ENCODE measurements around a stretch of chr14.

GRCh38 chr14:68295120-68295821, 475.7 kb downstream of the RAD51B start:
- PRO-cap = bidirectional peak, plus-strand start at chr14:68295633, minus-strand start at chr14:68295405

DNA sequence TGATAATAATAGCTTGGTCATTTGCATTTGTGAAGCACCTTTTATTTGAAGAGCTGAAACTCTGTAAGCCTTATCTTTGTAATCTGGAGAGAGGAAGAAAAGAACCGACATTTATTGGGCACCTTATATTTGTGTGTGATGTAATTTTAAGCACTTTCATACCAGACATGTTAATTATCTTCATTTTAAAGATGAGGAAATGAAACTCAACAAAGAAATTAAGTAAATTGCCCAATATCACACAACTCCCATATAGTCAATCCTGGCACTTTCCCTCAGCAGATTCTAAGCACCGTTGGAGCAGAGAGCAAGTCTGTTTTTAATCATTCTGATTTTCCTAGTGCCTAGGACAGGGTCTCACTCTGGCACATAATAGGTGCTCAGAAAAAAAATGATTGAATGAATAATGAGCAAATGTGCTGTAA, 419.0 kb downstream of the ZFP36L1 start:
- PRO-cap = no peak

- PRO-cap = unidirectional peak, minus-strand start at chr14:68384518; unidirectional peak, minus-strand start at chr14:68384565
Measured at GRCh38 chr14:68384441-68384773, 408.5 kb downstream of the ZFP36L1 start.

DNA sequence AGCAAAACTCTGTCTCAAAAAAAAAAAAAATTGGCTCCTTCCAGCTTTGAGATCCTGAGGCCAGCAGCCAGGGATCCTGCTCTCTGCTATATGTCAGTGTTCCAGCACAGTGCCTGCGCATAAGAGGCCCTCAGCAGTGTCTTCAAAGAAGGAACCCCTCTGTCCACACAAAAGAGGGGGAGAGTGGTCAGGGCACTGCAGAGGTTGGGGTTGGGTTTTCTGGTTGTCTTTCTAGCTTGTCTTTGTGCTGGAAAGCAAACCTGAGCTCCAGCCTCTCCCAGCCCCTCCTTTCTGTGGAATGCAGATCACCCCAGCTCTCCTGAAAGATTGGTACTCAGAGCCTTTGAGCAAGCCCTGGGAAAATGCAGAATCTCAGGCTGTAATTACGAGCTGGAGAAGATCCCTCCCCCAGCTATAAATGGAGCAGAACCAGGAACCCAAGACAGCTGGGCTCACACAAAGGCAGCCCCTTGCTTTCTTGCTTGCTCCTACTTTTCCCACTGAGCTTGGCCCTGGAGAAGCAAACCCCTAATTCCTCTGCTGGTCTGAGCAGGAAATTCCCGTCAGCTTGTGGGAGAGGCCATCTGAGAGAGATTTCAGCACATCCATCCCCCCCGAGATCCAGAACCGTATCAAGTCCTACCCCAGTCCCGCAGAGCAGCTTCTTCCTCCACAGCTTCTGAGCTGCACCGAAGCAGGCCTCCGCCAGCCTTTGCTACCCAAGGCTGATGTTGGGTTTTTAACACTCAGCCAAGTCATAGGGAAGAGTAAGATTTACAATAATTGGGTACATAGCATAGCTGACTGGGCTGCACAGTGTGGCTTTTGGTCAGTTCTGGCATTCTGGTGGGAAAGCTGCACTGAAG, 205.6 kb downstream of the ZFP36L1 start:
- PRO-cap = unidirectional peak, plus-strand start at position 96 of the sequence

GRCh38 chr14:68596550-68597337, 196.1 kb downstream of the ZFP36L1 start:
- PRO-cap = no peak

GRCh38 chr14:68637360-68638172, 155.3 kb downstream of the ZFP36L1 start:
- PRO-cap = no peak

DNA sequence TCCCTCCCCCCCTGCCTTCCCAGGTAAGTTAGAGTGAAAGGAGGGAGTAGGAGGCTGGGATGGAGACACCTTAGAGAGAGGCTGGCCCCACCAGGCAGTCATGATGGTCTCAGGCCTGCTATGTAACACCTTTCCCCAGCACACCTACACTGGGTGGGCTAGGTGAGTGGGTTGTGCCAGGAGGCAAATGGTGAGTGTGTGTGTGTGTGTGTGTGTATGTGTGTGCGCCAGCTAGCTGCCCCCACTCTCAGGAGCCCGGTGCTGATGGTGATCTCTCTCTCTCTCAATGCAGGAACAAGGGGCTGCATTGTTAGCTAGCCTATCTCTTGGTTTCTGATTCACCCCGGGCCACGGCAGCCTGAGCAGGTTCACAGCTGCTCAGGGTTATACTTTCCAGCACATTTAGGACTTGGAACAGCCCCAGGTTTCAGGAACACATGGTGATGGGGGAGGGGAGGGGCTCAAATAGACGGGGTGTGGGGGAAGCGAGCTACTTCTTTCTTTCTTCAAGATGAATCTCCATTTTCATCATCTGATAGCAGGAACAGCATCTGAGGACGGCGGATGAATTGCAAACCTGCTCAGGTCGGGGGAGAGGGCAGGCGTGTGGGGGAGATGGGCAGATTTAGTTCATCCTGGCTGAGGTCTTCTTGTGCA, 137.8 kb downstream of the ZFP36L1 start:
- PRO-cap = no peak

DNA sequence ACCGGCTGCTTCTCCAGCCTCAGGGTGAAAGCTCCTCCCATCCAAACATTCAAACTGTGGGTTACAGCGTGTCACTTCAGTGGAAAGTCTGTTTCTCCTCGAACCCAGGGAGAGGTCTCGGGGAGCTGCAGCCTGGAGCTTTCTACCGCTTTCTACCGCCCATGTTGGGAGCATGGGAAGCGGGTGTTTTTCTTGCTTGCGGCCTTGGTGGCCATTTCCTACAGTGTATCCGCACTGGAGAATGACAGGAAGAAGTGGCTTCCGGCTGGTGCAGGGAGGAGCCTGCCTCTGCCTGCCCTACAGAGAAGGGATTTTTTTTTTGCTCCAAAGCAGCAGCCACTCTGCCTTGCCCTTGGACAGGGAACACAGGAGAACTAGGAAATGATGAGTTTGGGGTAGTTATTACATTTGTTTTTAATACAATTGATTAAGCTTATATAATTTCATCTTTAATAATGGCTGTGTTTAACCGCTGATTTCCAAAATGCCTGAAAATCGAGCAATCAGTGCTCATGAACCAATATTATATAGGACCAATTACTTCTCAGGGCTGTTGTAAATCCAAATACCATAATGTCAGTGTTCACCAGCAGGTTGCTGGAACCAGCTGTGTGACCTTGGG, 21.1 kb downstream of the ZFP36L1 start:
- PRO-cap = no peak

- PRO-cap = no peak
Measured at GRCh38 chr14:68805423-68805857, 12.6 kb upstream of the ZFP36L1 start.

GRCh38 chr14:68809171-68809720, 16.4 kb upstream of the ZFP36L1 start:
- PRO-cap = no peak

DNA sequence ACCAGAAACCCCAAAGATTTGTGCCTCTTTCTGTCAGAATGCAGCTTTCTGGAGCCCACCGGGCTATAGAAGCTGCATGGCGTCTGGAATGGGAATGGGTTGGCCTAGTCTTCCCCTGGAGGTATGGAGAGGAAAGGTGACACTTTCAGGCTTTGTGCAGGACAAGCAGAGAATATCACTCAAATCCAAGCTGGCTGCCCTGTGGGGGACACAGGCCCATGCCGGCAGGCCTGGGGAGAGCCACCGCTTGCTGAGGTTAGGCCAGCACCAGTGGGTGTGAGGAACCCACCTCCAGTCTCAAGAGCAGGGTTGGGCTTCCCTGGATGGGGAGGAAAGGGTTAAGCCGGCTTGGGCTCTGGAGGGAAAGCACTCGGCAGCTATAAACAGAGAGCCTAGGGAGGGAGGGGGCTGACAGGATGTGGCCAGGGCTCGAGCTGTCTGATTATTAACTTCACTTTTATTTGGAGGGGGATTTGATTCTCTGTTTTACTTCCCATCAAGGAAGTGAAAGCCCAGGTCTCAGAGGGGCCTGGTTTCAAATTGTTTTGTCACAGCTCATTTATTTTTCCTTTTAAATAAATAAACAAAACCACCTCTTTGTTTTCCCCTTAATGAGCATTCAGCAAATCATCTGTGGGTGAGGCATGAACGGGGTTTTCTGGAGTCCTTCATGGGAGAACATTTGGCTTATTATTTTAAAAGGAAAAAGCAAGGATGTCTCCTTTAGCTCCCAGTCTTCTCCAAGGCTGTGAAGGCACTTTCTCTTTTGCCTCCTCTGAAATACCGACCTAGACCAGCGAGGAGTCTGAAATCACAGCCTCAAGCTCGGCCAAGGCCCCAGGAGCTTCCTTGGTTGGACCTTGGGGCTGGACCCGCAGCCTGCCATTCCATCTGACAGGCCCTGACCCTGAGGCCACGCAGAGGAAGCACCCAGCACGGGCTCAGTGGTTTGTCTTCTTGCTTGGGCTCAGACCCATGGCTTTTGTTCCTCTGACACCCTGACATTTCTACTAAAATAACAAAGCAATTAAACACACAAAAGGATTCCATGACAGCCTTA, 21.8 kb upstream of the ZFP36L1 start:
- PRO-cap = unidirectional peak, plus-strand start at position 386 of the sequence; unidirectional peak, plus-strand start at position 411 of the sequence; bidirectional peak, plus-strand start at position 885 of the sequence, minus-strand start at position 742 of the sequence

- PRO-cap = no peak
Measured at GRCh38 chr14:68891876-68892547, 87.1 kb downstream of the ACTN1 start.

- PRO-cap = no peak
Measured at GRCh38 chr14:68908703-68909647, 70.1 kb downstream of the ACTN1 start.

- PRO-cap = no peak
Measured at GRCh38 chr14:68919138-68919485, 60.0 kb downstream of the ACTN1 start.

DNA sequence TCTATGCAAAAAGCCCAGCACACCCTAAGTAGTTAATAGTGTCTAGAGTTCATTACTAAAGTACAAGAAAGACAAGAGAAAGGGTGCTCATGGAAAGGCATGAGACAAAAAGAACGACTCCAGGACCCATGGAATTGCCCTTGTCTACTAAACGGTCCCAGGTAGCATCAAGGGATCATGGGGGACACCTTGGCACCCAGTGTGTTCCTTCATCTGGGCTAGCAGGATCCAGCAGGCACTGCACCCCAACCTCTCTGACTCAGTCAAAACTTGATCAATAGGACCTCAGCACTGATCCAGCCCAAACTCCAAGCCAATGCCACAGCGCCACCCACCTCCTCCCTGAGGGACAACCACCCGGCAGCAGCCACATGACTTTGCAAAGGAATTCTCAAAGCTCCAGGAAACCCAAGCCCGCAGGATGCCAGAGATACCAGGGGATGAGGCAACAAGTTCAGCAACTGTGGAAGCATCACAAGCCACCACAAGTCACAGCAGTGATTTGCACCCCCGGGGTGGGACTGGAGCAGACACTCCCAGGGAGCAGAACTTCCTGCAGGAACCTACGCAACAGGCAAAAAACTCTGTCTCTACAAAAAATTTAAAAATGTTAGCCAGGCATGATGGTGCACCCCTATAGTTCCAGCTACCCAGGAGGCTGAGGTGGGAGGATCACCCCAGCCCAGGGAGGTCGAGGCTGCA, 37.3 kb downstream of the ACTN1 start:
- PRO-cap = no peak

- PRO-cap = no peak
Measured at GRCh38 chr14:68948674-68949255, 30.3 kb downstream of the ACTN1 start.

GRCh38 chr14:68969242-68969785, 9.8 kb downstream of the ACTN1 start:
- PRO-cap = no peak

GRCh38 chr14:68977375-68978465, 1.4 kb downstream of the ACTN1 start:
- PRO-cap = bidirectional peak, plus-strand start at chr14:68977913, minus-strand start at chr14:68977633; bidirectional peak, plus-strand start at chr14:68978027, minus-strand start at chr14:68978002; bidirectional peak, plus-strand start at chr14:68978361, minus-strand start at chr14:68978267

- PRO-cap = no peak
Measured at GRCh38 chr14:69053336-69053639, 74.2 kb upstream of the ACTN1 start.

GRCh38 chr14:69077722-69078474, 75.0 kb downstream of the DCAF5 start:
- PRO-cap = no peak